Retinal pigment epithelial cell (primary cell): ENCODE measurements around a stretch of chr6.

DNA sequence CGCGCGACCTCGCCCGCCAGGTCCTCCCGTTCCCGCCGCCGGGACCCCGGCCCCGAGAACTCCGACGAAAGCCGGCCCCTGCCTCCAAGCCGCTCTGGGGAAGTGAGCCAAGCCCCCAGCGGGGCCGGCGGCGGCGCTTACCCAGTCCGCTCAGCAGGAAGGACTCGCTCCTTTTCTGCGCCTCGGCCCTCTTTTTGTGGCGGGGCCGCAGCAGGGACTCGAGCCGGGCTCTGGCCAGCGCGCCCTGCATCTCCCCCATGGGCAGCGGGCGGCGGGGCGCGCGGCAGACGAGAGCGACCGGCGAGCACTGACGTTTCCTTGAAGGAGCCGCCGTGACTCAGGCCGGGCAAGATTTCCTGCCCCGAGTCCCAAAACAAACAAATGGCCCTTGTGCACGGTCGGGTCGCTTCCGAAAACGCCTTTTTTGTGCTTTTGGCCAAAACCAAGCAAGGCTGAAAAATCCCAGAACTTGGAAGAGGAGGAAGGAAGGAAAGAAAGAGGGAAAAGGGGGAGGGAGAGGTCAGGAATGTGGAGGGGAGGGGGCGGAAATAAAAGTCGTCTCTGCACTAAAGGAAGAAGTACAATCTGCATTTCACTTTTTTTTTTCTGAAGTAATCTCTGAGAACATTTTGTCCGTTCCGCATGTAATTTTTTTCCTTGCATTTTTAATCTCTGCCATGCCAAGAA lies 123.1 kb upstream of the SLC2A12 start:
- RRBS: under 1% methylated on average over 32 of the region's 54 CpGs

GRCh38 chr6:134295814-134296658 lies 21.9 kb downstream of the SGK1 start:
- RRBS: no CpG with 5 or more reads among the region's 7 CpGs

- RRBS: no CpG with 5 or more reads among the region's 2 CpGs
These were observed 34.3 kb upstream of the SGK1 start for GRCh38 chr6:134352163-134352575.

DNA sequence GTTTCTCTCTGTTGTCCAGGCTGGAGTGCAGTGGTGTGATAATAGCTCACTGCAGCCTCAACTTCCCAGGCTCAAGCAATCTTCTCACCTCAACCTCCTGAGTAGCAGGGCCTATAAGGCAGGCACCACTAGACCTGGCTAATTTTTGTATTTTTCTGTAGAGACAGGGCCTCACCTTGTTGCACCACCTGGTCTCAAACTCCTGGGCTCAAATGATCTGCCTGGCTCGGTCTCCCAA lies 81.7 kb upstream of the SGK1 start:
- RRBS: no CpG with 5 or more reads among the region's 1 CpG

GRCh38 chr6:134519352-134519987 lies 201.6 kb upstream of the SGK1 start:
- RRBS: no CpG with 5 or more reads among the region's 7 CpGs

- RRBS: no CpG with 5 or more reads among the region's 5 CpGs
These were observed 202.4 kb upstream of the SGK1 start for GRCh38 chr6:134520309-134520767.

DNA sequence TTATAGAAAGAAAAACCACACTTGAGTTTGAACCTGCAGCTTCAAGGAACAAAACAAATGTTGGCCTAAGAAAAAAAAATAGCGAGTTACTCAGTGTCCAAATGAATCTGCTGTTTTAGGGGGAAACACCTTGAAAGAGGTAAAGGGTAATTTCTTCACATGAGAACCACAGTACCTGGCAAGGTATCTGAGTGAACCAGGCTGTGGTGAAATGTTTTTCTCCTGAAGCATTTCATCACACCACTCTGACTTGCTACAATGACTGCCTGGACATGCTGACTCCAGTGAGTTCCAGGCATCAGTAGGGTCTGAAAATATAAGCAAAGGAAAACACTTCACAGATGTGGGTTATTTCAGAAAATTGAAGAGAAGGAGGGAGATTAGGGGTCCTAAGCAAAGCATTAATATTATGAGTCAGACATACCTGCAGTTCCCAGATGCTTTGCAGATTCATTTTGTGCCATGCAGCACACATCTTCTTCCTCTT lies 206.1 kb upstream of the SGK1 start:
- RRBS: no CpG with 5 or more reads among the region's 1 CpG

DNA sequence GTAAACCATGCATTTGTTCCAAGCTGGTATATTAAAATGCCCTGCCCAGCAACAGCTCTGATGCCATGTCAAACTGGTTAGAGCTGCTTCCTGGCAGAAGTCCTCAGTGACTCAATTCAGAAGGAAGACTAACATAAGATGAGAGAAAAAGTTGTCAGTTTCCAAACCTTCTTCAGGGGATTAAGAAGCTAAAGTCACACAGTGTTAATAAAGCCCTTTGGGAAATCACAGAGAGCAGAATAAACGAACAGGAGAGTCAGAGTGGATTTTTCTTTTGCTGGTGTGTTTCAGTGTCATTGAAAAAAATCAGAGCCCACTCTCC lies 304.1 kb upstream of the SGK1 start:
- RRBS: no CpG with 5 or more reads among the region's 1 CpG

DNA sequence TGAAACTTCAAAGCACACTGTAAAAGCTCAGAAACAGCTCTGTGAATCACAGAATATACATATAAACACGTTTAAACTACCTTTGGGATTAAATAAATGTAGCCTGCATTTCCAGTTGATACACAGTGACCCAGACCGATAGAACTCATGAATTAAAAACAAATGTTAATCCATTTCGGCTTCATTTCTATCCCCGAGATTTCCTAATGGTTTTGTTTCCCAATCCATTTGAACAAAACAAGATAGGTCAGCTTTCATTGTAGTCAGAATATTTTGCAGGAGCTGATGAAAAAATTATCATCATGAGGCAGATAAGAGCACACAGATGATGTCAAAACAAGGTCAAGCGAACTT lies 96.3 kb downstream of the ALDH8A1 start:
- RRBS: no CpG with 5 or more reads among the region's 5 CpGs

GRCh38 chr6:134902255-134902982 lies 47.5 kb downstream of the ALDH8A1 start:
- RRBS: no CpG with 5 or more reads among the region's 8 CpGs

GRCh38 chr6:134930478-134931005 lies 19.4 kb downstream of the ALDH8A1 start:
- RRBS: no CpG with 5 or more reads among the region's 8 CpGs

DNA sequence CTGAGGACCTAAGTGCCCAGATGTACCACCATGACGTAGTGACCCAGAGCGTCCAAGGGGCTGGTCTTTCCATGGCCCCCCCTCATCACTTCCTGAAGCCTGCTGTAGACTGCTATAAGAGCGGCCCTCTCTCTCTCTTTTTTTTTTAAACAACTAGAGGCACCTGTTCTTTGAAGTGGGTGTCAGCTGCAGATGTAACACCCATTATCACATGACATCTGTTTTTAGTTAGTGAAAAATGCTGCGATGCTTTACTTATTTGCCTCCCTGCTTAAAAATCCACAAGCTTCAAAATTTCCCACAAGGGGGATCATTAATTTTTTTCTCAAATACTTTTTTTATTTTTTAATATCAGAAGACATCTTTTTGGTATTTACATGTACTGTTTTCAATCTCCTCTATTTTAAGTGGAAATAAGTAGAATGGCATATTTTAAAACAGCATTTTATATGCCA lies 48.3 kb upstream of the HBS1L start:
- RRBS: no CpG with 5 or more reads among the region's 4 CpGs

GRCh38 chr6:135145435-135145949 lies 35.6 kb upstream of the MYB start:
- RRBS: no CpG with 5 or more reads among the region's 1 CpG

DNA sequence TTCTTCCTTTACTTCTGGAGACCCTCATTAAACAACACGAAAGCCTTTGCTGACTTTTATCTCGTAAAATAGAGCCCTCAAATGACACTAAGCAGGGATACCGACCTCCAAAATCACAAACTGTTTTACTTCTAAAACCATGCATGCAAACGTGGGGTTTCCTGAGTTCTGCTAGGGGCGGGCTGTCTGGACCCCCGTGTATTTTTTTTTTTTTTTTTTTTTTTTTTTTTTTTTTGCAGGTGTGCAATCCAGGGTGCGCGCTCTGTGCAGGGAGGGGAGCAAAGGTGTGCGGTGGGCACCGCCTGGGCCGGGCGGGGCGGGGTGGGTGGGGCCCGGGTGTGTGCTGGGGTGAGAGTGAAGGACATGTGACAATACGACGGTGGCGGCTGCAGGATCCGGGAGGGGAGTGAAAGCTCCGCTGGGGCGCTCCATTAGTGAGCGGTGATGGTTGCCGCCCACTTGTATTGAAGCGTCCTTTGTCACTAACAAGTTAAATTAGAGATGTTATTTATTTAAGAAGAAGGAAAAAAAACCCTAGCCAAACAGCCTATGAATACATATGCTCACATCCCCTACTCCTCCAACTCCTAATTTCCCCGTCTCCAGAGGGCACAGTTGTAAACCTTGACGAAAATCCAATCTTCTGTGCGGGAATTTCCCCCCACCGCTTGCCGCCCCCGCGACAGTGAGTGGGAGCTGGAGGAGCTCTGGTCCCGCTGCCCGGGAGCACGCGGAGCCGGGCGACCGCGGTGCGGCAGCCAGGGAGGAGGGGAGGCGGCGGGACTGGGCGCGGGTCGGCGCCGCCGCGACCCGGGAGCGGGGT lies 694 bp upstream of the MYB start:
- RRBS: 1% methylated on average over 20 of the region's 50 CpGs

DNA sequence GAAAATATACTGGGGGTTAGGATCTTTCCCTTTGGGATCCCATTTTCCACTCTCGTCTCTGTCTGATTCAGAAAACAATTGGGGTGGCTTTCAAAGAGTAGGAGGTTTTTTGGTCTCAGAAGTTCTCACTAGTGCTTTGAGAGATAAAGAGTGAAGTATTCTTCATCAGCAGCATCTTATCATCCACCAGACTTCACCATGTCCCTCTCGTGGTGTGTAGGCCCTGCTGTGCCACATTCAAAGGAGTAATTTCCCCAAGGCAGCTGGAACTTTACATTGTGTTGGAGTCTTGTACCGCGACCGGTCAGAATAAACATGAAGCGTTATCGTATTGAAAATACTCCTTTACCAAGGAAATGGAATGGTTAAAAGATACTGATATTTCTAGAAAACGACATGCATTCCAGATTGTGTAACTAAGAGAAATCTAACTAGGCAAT lies 10.6 kb downstream of the MYB start:
- RRBS: no CpG with 5 or more reads among the region's 8 CpGs

DNA sequence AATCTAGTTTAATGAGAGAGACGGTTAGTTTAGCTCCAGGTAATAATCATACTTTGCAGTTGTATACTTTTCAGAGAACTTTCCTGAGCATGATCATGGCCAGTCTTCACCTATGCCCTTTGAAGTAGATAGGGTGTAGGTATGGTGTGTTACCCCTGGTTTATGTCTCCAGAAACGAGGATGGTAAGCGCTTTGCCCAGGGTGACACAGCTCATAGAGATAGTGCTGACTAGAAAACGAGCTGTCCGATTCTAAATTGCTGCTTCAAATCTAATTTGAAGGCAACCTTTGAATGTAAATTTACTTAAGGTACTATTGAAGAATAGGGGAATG lies 11.4 kb downstream of the MYB start:
- RRBS: no CpG with 5 or more reads among the region's 5 CpGs

DNA sequence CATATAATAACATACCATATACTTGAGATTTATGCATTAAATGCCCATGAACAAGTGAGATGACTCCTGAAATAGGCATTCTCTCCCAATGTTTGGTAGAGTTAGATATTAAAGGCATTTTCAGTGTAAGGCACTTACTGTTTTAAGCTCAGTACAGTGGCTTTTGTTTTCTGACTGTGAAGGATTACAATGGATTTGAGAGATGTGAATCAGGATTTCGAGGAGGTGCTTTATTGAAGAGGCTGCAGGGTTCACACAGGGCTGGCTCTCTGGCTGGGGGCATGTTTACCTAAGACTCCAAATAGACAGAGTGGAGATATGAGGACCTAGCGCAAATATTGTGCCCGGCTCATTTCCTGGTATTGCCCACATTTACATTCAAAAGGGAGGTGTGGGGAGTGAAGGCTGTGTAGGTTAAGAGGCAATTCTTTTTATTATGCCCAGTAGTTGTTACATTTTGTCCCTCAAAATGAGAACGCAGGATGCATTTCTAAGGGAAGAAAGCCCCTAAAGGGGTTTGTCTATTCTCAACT lies 70.3 kb downstream of the MYB start:
- RRBS: no CpG with 5 or more reads among the region's 4 CpGs

DNA sequence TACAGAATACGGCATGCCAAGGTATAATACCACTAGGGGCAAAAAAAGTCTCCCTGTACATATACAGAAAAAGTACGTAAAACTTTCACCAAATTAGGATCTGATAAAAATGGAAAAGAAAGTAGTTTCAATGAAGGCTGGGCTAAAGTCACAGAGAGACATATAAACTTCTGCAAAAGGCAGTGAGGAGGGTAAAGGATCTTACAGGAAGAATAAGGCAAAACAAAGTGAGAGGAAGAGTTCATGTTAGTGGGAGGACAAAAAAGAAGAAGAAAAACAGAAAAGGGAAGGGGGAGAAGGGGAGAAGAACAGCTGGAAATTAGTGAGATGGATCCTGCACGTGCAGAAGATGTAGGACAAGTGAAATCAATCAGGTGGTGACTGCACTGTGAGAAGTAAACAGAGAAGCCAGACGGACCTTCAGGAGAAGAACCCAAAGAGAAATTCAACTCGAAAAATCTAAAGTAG lies 105.8 kb downstream of the MYB start:
- RRBS: no CpG with 5 or more reads among the region's 5 CpGs

DNA sequence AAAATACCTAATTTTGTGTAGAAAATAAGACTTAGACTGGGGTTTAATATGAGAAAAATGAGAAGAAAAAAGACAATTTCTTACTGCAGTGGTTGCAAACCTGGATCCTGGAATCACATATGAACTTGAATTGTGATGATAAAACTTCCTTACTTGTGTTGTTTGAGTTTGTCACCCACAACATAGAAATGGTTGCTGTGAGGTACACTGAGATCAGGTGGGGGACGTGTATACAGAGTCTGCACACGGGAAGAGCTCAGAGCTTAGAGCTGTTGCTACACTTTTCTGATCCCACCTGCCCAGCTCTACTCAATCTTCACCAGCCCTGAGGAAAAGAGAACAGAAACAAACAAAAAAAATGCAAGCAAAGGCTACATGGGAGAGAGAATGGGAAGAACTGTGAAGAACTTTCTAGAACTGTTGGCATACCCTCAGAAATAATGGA lies 133.1 kb downstream of the PDE7B start:
- RRBS: no CpG with 5 or more reads among the region's 2 CpGs

DNA sequence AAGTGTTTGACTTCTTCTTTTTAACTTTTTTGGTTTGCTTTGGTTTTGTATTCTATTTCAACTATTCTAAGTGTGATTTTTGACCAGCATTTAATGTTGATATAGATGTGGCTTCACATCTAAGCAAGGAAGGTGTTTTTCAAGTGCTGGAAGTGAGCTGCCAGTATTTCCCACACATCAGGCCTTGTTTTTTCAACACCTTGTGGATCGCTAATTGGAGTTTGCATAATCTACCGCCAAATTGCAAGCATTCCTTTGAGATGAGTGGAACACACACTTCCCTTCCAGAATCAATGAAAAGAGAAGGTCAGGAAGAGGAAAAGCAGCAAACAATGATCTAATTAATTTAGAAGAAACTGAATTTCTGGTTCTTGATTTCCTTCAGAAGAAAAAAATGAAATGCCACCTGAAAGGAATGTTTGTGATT lies 182.5 kb downstream of the MTFR2 start:
- RRBS: no CpG with 5 or more reads among the region's 2 CpGs